Cardiac septum (tissue), 1 donor: Measurements from ENCODE around the gene SH2D7.

GRCh38 chr15:78023307-78023918, 54.1 kb downstream of the TBC1D2B start:
- PRO-cap: no peak

DNA sequence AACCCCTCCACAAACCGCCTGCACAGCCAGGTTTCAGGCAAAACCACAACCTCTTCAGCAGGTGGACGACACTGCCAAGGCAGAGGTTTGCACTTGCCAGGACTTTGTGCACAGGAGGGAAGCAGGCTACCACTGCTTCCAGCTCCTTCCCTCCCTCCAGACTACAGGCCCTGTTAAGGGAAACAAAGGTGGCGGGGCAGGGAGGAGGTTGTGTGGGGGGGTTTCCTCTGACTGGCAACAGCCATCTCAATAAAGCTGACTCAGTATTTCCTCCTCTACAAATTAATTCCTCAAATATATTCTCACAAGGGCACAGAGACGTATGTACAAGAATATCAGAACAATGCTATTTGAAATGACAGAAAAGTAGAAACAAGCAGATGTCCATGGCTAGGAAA, 42.1 kb downstream of the TBC1D2B start:
- PRO-cap: unidirectional peak, minus-strand start at position 163 of the sequence

DNA sequence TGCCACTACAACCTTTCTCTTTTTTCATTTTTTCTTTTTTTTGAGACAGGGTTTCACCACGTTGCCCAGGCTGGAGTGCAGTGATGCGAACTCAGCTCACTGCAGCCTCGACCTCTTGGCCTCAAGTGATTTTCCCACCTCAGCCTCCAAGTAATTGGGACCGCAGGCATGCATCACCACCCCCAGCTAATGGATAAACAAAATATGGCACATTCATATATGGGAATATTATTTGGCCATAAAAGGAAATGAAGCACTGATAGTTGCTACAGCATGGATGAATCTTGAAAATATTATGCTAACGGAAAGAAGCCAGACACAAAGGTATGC, 34.2 kb downstream of the TBC1D2B start:
- PRO-cap: no peak

DNA sequence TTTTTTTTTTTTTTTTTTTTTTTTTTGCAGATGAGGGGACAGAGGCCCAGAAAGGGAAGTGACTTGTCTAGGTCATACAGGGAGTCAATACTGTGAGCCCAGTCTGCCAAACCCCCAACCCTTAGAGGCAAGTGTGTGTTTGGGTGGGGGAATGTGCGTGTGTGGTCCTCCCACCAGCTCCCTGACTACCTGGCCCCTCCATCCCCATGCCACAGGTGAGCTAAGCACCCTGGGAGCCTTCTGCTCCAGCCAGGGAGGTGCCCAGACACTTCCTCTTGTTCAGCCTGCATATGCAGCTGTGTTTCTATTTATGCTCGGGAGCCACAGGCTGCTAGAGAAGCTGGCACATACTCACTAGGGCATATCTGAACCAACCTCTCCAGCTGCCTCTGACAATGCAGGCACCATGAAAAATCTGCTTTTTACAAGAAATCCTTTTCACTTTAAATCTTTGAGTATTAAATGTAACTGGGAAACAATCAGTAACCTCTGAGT, 20.8 kb downstream of the TBC1D2B start:
- PRO-cap: no peak

DNA sequence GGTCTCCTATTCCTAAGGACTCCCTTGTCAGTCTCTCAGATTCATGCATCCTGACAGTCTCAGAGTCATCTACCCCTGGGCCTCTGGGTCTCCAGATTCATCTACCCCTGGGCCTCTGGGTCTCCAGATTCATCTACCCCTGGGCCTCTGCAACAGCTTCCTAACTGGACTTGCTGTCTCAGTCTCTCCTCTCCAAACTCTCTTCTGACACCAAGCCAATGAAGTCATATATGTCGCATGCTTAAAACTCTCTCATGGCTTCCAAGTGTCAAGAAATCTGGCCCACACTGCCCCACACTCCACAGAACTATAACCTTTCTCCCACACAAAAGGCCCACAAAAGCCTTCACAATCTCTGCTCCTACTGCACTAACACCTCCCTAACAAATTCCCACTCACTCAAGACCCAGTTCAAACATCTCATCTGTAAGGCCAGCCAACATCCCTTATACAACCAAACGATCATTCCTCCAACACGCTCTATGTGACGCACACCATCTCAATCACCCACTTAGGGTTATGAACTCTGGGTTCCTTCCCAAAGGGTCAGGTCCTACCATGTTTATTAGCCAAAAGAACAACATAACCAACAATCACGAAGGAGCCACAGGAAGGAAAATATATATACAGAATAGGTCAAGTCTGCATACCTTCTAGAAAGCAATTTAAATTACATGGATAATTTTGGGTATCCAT, 13.6 kb downstream of the TBC1D2B start:
- PRO-cap: no peak

DNA sequence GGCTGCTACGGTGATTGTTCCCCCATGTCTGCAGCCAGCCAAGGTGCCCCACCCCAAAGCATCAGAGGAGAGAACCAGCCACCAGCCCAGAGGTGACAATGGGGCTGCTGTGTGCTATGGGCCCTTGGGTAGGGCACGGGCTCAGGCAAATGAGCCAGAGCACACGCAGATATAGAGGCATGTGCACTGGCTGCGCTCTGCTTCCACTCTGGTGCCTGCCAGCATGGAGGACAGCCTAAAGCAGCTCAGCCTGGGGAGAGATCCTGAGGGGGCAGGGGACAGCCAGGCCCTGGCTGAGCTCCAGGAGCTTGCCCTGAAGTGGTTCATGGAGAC, at the start of gene SH2D7:
Gene SH2D7 (plus strand): TSS at position 200 of the 333 bp plus-strand sequence.
- PRO-cap: no peak

GRCh38 chr15:78265256-78266025, 1.1 kb downstream of the DNAJA4 start:
- PRO-cap: bidirectional peak, plus-strand start at chr15:78266168, minus-strand start at chr15:78265953

DNA sequence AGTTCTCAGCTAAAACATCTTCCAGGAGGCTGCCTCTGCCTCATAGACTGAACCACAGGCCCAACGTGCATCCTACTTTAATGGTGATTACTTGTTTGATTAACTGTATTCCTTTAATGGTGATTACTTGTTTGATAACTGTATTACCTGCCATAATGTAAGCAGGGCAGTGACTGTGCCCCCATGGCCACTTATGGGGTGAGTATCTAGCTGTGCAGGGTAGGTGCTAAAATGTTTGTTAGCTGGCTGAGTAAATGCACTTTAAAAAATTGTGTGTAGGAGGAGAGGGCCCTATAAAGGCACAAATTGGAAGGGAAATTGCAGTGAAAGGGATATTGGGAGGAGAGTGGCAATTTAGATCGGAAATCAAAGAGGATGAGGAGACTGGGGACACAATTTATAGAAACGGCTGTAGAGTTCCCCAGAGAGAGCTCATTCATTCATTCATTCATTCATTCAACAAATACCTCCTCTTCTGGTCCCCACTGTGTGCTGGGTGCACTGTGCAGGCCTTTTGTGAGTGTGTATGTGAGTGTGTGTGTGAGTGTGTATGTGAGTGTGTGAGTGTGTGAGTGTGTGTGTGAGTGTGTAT, 2.3 kb downstream of the DNAJA4 start:
- PRO-cap: no peak

DNA sequence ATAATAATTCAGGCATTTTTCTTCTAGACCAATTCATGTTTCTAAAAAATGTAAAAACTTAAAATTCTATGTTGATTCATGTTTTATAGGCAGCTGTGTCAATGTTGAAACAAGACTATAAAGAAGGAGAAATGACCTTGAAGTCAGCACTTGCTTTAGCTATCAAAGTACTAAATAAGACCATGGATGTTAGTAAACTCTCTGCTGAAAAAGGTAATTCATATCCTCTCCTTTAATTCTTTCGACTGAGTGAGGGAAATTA, 6.2 kb downstream of the PSMA4 start:
- PRO-cap: no peak

- PRO-cap: no peak
These were observed 20.1 kb upstream of the CHRNB4 start for GRCh38 chr15:78660959-78661699.

DNA sequence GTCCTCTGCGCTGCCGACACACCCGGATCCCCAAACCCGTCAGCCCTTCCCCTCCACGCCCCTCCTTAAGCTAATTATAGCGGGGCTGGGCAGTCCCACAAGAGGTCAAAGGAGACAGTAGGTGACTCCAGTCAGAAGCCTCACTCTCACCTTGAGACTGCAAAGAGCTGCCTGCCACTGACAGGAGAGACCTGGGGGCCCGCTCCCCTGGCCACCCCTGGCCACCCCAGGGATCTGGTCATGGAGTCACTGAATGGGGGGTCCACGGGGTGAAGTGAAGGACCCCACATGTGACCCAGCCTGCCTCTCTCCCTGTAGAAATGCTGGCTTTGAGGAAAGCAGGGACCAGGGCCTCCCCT, 31.1 kb downstream of the ADAMTS7 start:
- PRO-cap: no peak

GRCh38 chr15:78871901-78872086, 896 bp upstream of the MORF4L1 start:
- PRO-cap: no peak

DNA sequence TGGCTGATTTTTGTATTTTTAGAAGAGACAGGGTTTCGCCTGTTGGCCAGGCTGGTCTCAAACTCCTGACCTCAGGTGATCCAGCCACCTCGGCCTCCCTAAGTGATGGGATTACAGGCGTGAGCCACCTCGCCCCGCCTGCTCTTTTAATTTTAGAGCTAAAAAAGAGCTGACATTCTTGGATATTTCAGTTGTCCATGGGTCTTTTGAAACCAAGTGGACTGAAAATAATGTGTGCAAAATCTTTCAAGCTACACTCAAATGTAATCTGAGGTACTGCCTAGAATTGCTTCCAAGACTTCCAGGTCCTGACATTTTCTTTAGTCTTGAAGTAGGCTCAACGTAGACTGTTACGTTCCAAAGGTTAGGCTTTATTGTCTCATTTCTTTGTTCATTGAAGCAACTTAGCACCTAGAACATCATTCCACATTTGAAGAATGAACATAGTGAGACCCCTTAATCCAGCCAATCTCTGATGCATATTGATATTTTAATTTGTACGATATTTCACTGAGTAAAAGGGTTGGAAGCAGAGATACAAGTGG, 4.7 kb downstream of the MORF4L1 start:
- PRO-cap: no peak

GRCh38 chr15:78997854-78998577, 53.2 kb upstream of the CTSH start:
- PRO-cap: no peak

- PRO-cap: no peak
These were observed 13.3 kb downstream of the MTHFS start for GRCh38 chr15:79883436-79884071.

DNA sequence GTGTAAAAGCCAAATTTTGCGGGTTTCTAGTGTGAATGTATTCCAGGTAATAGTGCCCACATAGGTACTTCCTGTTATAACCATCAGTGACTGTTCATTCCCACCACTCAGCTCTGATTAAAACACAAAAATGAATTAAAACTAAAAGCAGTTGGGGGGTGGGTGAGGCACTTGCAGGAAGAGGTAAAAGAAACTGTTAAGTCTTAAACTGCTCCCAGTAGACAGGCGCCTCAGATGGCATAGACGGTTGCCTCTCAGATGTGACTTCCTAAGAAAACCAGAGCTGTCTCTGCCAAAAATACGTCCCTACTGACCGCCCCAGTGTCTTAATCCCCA, 930 bp upstream of the MTHFS start:
- PRO-cap: no peak

DNA sequence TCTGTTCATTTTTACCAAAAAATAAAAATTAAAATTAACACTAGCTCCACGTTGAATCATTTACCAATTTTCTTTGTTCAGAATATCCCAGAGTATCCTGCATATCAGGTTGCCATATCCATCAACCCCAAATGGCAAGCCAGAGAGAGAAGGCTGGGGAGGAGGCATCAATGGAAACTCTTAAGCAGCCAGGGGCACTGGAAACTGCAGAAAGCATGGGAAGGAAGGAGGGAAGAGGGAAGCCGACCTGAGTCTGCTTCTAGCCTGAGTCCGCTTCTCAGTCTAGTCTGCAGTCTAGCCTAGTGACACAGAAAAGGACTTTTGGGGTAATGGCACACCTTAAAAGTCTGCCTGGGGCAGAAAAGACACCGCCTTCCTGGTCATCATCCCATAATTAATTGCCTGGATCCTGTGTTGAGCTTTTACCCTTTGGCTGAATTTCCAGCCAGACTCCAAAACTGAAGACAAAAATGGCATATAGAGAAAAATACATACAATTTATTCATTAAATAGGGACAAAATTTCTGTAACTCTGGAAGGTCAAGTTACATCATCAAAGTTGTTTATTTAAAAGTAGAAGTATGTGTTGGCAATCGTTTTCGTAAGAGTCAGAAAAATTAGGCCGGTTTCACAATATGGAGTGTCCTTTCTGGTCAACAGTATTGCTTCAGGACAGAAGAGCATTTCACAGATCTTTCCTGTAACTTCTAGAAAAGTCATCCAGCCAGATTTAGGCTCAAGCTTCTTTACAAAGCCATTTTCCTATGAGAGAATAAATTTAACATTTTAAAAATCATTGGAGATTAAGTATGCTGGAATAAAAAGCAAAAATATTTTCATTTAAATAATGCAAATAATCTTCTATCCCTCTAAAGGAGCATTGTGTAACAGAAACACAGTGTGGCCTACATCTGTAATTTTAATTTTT, 1.8 kb upstream of the MTHFS start:
- PRO-cap: no peak

GRCh38 chr15:79972881-79973314, 1.9 kb upstream of the BCL2A1 start:
- PRO-cap: no peak

DNA sequence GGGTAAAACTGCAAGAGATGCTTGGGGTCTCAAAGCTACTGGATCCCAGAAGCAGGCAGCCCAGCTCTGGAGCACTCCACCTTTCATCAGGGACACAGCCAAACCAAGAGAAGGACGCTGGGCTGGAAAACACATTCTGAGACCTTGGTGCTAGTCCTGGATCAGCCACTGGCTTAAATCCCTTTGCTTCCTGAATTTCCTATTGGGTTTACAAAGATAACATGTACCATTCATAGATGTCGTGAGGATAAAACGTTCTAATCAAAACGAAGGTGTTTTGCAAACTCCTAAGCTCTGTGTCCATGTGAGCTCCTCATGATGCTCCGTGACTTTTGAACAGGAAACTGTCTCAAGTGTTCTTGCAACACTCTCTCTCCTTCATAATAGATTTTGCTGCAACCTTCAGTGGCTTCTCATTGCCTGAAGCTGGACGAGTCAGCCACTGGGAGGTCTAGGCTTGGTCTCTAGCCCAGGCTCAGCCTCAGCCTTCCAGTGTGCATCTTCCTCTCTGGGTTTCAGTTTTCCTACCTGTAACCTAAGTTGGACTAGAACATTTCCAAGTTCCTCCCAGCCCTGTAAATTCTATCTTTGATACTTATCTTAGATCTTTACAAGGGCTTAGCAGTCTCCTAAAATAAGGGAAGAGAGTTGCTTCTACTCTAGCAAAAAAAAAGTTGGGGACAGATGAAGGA, 18.6 kb upstream of the BCL2A1 start:
- PRO-cap: no peak

DNA sequence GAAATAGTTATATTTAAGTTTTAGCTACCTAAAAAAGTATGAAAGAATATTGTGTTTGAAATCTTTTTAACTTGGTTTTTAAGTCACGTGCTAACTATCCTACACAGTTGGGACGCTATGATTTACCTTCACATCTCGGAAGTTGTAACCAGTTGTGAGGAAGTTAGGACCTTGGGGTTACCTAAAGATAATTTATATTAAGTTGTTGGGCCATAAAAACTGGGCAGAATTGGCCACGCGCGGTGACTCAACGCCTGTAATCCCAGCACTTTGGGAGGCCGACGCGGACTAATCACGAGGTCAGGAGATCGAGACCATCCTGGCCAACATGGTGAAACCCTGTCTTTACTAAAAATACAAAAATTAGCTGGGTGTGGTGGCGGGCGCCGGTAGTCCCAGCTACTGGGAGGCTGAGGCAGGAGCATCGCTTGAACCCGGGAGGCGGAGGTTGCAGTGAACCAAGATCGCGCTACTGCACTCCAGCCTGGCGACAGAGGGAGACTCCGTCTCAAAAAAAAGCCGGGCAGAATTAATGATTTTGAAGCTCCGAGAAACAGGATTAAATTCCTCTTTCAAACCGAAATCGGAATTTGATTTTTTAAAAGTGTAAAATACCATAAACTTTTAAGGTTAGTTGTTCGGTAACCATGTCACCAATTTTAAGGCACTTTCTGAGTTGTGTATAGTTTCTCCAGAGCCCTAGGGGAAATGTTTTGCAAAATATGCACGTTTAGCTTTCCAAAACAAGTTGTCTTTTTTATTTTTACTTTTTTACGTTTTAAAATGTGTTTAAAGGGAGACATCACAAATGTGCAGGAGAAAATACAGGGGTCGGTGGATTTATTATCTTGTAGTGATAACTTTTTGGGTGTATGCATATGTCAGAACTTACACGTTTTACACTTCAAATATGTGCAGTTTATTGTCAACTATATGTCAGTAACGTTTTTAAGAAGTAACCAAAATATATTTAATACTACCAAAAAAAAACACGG, 1.2 kb downstream of the ZFAND6 start:
- PRO-cap: no peak